Left cardiac atrium (tissue), 1 donor: ENCODE data around the genes MRPL23 and IGF2.

- PRO-cap, result no peak
These were observed 2.9 kb downstream of the LSP1 start for GRCh38 chr11:1855719-1856309.

GRCh38 chr11:1858143-1858751, 5.4 kb downstream of the LSP1 start:
- PRO-cap, result no peak

DNA sequence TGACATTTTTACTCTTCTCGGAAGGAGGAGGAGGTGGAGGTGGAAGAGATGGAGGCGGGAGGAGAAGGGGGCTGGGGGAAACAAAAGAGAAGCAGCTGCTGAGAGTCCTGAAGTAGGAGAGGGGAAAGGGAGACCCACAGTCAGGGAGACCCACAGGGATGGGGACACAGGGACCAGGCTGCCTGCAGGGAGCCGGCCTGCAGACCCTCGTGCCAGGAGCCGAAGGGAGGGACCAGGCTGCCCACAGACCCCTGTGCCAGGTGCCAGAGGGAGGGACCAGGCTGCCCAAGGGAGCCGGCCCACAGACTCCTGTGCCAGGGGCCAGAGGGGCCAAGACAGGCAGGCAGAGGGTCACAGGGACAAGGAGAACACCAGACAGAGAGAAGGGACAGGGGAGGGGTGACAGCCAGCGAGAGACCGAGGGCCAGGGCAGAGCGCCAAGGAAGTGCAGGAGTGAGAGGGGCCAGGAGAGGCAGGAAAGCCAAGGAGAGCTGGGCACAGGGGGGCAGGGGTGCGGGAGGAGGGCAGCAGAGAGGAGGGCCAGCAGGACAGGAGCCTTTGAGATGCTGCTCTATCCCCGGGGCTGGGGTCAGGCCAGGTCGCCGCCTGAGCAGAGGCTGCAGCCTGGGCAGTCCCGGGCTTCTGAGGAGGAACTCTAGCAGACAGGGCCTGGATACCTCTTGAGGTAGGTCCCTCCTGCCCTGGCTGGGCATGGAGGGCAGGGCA, 11.9 kb downstream of the LSP1 start:
- PRO-cap, result no peak

DNA sequence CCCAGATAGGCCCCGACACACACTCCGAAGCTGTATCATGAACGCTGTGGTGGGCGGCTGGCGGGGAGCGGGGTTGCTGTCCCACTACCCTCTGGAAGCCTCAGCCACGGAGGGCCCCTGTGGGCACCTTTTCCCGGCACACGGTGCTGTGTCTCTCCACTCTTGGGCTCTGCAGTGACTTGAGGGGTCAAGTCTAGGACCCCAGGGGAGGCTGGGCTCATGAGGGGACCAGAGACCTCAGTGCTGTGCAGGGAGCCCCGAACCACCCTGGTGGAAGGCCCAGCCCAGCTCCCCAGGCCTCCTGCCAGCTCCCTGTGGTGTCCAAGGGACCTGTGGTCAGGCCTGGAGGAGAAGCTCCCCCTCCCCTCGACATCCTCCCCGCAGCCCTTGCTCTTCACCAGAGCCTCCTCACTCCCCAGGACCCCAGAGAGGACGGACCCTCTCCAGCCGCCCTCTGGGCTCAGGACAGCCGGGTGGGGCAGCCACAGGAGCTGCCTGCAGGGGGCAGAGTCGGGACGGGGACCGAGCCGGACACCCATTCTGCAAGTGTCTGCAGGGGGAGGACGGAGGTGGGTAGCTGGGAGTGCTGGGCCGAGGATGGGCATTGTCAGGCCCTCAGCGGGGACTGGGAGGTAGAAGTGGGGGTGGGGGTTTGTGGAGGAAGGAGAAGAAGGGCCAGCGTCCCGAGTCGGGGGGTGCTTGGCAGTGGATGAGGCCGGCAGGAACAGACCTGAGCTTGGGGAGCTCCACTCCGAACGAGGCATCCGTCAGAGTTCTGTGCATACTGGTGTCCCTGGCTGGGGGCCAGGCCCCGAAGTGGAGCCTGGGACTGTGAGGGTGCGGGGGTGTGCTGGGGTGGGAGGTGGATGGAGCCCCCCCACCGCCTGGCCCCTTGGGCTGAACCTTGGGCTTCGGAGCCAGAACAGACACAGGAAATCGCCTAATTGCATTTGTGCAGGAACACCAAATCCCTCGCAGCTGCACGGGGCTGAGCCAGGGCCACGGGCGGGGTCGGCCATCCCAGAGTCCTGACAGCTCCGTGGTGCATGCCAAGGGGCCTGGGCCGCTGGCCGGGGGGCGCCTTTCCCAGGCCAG, 15.3 kb downstream of the PRR33 start:
- PRO-cap, result unidirectional peak, minus-strand start at position 757 of the sequence

- PRO-cap, result no peak
These were observed 14.4 kb downstream of the PRR33 start for GRCh38 chr11:1877172-1877853.

DNA sequence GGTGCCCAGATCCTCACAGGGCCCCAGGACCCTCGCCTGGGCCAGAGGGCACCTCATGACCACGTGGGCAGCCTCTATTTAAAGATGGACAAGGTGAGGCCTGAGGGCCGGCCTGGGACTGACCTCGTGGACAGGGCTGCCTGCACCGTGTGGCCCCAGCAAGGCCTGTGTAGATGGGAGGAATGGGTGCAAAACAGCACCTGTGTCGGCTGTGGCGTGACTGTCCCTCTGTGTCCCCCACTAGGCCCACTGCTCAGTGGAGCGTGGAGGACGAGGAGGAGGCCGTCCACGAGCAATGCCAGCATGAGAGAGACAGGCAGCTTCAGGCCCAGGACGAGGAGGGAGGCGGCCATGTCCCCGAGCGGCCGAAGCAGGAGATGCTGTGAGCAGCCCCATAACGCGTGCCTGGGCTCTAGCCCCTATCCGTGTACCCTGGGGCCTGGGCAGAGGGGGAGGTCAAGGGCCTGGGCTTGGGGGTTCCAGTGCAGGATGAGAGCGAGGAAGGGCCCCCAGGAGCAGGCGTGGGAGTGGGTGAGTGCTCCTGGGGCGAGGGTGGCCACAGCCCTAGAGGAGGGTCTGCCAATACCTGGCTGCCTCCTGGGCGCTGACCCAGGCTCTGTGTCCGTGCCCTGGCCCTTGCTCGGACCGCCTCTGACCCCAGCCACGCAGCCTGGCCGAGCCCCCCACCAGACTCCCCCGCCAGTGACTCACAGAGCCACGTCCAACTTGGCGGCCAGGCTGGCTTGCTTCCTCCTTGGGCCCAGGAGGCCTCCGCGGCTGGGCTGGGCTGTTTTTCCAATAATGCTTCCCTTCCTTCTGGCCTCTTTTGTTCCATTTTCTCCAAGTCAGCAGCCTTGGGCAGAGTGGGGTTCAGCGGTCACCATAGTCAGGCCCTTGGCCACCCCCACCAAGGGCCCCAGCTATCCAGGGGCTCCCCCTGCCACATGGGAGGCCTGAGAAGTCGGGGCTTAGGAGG, 11.6 kb downstream of the PRR33 start:
- PRO-cap, result bidirectional peak, plus-strand start at position 834 of the sequence, minus-strand start at position 653 of the sequence

GRCh38 chr11:1887092-1887659, 4.5 kb downstream of the PRR33 start:
- PRO-cap, result no peak

- PRO-cap, result no peak
These were observed at the start of gene MRPL23 for GRCh38 chr11:1946962-1947417. MRPL23 (plus strand) TSS chr11:1947332.

DNA sequence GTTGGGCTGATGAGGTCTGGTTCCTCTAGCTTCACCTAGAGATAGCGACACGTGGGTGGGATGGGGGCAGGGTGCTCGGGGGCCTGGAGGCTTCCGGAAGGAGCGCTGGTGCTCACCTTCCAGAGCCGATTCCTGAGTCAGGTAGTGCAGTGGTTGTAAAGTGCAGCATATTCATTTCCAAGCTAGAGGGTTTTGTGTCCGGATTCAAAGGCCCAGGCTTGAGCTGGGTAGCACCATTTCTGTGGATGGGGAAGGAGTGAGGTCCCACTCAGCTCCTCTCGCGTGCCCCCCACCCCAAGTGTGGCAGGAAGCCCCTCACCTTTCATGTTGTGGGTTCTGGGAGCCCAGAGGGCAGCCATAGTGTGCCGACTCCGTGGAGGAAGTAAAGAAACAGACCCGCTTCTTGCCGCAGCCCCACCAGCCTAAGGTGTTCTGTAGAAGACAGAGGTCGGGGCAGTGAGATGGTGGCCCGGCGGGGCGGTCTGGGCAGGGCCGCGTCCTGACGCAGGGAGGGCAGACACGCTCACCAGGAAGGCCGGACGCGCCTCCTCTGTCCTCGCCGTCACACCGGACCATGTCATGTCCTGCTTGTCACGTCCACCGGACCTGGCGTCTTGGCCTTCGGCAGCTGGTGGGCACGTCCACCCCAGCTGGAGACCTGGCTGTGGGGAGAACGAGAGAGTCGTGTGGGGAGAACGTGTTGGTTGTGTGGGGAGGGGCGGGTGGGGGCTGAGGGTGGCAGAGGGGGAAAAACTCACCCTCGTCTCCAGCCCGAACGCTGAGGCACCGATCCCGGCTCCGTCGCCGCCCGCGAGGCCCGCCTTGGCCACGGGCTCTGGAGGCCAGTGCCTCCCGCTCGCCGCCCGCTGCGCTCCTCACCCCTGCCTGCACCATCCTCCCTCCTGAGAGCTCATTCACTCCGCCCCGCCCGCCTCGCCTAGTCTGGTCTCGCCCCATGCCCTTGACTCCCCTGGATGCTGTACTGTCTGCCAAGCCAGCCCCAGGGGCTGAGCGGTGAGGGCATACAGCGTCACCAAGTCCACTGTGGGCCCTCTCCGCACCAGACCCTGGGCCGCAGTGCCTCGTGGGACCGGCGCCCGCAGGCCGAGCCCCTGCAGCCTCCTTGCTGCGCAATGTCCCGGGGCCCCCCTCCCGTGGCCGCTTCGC, 49.0 kb downstream of the MRPL23 start:
- PRO-cap, result no peak

- PRO-cap, result no peak
These were observed 1.6 kb downstream of the IGF2 start for GRCh38 chr11:2137584-2138076.

GRCh38 chr11:2139062-2139485, at the start of gene IGF2:
IGF2 (minus strand) TSS chr11:2139389.
- PRO-cap, result unidirectional peak, minus-strand start at chr11:2139272; unidirectional peak, minus-strand start at chr11:2139389

DNA sequence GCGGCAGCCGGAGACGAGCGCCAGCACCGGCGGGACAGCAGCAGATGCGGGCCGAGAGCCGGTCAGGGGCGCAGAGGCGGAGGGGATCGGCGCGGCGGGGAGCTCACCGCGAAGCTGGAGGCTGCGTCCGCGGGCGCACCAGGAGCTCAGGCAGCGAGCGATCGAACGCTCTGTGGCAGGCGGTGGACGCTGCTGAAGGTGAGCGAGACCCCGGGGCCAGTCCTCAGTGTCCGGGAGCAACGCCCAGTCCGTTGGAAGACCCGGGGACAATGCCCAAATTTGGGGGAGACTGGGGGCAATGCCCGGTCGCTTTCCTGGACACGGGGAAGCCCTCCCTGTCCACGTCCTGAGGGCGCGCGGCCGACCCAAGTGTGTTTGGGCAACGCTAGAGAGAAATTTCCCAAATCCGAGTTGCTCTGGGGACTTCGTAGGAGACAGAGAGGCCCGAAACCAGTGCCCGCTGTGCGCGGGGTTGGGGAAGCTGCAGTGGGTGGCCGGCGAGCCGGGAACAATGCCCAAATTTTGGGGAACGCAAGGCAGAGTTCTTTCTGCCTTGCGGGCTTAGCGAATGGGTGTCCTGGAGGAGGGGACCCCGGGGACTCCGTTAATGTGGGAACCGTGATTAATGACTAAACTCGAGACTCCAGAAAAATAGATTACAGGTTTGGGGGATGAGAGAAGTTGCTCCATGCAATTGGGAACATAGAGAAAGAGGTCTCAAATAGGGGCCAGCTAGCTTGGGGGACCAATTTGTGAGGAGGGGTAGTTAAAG, 1.7 kb upstream of the IGF2 start:
- PRO-cap, result no peak

DNA sequence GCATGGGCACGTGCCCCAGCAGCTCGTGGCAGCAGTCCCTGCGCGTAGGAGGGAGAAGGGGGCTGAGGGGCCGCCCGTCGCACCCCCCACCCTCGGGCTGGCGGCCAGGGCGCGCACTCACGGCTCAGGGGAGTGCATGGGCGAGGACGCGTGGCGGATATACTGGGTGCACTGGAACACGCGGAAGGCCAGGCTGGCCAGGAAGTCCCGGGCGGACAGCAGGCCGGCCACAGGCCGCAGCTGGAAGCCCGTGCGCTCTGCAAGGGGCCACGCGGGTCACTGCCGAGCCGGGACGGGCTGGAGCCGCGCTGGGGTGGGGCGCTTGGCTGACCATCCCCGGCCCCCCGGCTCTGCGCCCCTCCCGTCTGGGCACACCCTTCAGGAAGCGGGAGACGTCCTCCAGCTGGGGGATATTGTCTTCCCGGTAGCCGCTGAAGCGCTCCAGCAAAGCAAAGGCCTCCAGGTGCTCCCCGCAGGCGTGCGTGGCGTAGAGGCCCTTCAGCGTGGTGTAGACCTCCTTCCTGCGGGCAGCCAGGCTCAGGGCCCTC, 5.0 kb downstream of the TH start:
- PRO-cap, result no peak

GRCh38 chr11:2214319-2214942, 42.8 kb upstream of the TH start:
- PRO-cap, result no peak

DNA sequence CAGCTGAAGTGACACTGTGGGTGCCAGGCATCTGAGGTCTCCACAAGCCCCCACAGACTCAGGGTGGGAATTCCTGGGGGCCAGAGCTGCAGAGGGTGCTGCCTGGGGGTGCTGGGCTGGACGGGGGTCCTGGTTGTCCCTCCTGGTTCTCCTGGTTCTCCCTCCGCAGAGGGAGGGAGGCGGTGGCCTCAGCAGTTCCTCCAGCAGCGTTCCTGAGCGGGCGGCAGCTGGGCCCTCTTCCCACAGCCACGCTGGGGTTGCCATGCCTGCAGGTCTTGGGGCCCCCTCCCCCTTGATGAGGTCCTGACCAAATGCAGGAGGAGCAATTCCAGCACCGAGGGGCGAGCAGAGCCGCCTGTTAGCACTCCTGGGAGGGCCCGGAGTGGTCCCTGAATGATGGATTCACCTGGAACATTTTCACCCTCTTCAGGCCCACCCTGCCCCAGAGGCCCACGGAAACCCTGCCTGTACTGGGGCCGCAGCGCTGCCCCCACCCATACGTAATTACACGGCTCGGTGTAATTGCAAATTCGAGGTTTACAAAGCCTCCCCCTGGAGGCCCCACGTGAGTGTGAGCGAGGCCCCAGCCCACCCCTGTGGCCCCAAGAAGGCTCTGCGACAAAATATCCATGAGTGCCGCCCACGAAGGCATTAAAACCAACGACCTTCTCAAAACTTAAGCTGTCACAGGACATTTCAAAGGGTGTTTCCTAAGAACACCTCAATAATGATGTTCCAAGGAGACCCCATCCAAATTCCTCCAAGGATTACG, 597 bp downstream of the C11orf21 start:
- PRO-cap, result no peak

DNA sequence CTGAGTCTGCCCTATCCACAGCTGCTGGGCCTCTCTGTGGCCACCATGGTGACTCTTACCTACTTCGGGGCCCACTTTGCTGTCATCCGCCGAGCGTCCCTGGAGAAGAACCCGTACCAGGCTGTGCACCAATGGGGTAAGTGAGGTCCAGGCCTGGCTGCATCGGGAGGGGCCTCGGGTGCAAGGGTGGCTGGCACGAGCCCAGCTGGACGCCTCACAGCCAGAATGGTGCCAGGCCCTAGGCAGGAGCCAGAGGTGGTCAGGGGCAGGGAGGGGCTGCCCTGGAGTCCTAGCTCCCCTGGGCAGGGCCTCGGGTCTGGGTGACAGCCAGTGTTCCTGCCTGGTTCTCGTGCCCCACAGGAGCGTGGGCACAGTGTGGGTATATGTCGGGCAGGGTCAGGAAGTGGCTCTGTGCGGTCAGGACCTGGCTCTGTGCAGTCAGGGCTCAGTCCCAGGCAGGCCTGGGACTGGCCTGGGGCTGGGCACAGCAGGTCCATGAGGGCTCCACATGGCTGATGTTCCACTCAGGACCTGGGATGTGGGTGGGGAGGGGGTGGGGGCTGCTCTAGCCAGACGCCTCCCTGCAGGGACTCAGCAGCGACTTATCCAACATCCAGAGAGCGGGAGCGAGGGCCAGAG, 1.1 kb downstream of the TSPAN32 start:
- PRO-cap, result bidirectional peak, plus-strand start at position 412 of the sequence, minus-strand start at position 113 of the sequence

GRCh38 chr11:2304248-2304873, 2.5 kb downstream of the TSPAN32 start:
- PRO-cap, result no peak

DNA sequence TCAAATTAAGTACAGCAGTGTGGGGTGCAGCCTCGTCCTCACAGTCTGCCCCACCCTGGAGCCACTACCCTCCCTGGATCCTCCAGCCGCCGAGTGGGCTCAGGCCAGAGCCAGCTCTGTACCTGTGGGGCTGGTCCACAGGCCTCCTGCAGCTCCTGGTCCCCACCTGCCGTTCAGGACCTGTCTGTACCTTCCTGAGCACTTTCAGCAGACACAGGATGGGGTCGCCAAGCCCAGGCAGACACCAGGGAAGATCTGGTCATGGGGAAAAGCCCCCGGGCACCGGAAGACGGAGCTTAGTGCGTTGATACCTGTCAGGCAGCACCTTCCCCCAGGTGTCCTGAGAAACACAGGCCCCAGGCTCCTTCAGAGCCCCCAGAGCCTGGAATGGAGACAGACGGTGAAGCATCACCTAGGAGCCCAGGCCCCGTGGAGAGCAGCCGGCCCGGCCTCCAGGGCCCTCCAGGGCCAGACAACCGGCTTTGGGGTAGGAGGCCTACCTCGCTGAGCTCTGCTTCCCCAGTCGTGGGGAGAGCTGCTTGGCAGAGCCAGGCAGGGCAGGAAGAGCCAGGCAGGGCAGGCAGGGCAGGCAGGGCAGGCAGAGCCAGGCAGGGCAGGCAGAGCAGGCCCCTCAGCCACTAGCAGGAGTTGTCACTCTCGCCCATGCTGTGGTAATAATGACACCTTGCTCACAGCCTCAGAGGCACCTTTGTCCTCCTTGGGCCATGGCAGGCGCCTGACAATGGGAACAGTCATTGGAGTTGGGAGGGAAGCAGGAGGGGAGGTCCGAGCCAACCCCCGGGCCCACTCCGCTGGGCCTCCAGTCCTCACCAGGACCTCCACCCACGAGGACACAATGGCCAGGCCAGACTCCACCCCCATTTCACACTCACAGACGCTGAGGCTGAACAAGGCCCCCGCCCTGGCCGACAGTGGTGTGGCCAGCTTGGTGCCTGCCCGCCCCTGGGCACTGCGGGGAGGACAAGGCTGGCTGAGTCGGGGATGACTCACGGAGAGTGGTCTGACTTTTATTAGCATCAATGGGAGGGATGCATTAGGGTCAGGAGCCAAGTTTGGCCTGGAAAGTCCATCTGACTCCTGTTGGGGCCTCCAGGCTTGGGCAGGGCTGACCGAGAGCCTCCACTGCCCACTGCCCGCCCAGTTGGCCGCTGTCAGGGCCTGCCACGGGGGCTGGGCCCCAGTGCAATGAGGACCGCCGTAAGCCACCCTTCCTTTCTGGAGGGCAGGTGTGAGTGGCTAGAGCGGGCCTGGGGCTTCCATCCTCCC, 10.1 kb downstream of the TSPAN32 start:
- PRO-cap, result no peak

DNA sequence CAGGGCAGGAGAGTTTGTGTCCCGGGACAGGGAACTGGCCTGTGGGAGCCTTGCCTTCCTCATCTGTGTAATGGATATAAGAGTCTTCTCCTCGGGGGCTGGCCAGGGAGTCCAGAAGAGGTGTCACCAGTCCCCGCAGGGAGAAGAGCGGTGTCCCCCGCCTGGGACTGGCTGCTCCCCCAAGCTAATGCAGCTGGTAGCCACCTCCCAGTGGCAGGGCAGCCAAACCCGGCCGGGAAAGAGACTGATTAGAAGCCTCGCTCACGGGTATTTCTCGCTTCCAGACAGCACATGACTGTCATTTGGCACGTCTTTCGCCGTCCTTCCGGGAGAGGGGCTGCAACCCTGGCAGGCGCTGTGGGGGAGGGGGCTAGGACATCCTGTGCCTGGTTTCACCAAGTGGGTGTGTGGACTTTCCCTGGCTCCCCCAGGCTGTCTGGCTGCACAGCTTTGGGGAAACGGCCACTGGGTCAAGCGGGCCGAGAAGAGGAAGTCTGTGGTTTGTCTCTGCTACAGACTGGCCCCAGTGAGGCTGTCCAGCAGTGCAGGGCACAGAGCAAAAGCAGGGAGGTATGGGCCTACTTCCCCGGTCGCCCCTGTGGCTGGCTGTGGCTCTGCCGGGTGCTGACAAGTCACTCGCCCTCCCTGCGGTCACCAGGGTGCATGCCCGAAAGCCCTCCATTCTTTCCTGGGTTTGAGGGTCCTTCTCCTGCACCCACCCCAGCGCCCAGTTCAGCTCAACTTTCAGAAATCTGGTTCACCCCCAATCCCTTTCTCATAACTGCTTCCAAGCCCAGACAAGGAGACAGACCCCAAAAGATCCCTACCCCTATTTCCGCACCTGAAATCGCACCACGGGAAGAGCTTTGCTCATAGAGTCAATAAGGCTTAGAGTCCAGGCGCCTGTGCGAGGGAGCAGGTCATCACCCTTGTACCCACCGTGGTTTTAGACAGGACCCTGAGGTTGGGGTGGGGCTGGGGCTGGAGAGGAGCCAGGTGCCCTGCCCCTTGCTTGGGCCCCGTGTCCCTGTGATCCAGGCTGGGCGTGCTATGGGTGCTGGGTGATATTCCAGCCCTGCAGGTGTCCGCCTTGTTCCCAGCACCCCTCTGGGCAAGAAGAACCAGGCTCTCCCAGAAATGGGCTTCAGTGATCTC, 4.0 kb downstream of the CD81 start:
- PRO-cap, result bidirectional peak, plus-strand start at position 465 of the sequence, minus-strand start at position 243 of the sequence

- PRO-cap, result no peak
These were observed 9.5 kb downstream of the CD81 start for GRCh38 chr11:2386594-2386970.